Glomerular endothelial cell (primary cell): ENCODE measurements around a stretch of chr1.

DNA sequence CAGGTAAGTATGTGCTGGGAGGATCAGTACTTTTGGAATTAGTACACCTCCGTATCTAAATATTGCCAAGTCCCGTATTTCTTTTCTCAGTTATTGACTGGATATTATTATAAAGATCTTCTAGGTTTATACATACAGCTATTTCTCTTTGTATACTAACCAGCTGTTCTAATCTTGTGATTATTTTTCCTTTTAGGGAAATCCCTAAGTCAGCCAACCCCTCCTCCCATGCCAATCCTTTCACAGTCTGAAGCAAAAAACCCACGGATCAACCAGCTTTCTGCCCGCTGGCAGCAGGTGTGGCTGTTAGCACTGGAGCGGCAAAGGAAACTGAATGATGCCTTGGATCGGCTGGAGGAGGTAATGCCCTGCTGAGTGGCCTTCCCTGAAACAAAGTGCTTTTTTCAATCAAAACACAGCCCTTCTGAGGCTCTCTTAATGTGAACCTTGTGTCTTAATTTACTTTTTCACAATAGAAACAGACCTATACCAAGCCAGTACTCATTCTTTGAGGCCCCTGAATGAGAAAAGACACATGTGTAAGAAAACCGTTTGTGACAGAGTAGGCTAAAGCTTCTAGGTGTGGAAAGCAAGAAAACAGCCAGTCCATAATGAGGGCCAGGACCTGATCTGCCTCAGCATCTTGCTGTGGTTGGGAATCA, 32.4 kb upstream of the BMP8A start:
- RAMPAGE, long total RNA: no peak

DNA sequence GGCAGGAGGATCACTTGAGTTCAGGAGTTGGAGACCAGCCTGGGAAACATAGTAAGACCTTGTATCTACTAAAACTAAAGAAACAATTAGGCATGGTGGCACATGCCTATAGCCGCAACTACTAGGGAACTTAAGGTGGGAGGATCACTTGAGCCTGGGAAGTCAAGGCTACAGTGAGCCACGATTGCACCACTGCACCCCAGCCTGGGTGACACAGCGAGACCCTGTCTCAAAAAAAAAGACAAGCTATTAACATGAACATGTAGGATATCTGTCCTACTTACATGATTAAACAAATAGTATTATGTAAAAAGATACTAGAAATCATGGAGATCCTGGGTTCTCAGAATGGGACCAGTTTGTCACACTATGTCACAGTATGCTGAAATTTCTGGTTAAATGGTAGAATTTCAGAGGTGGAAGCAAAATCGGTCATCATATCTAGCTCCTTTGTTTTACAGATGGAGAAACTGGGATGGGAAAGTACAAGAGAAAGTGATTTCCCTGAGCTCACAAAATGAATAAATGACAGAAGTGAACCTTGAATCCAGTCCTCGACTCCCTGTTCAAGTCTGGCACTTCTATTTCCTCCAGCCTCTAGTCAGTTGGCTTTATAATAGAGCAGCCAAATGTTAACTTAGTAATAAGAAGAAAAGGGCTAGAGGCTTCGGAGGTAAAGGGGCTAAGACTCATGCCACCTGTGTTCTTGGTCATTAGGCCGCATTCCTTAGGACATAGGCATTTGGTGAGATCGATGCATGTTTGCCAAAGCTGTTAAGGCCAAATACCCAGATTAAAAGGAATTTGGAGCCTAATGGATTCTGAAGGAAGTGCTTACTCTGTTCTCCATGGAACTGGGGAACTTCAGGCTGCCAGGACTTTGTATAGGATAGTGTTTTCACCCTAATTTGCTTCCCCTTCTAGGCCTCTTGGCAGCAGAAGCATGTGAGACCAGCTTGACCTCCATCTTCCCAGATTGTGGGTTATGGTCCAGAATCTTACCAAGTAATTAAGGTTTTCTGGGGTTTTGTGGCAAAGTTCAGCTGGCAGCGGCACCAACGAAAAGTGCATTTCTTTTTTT, 3.9 kb upstream of the BMP8A start:
- RAMPAGE, long total RNA: no peak

DNA sequence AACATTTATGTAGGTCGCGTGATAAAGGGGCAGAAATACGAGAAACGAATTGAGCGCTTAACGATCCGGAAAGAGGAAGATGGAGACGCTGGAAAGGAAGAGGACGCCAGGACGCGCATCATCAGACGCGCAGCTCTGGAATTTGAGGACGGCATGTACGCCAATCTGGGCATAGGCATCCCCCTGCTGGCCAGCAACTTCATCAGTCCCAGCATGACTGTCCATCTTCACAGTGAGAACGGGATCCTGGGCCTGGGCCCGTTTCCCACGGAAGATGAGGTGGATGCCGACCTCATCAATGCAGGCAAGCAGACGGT, 24.2 kb downstream of the BMP8A start:
- RAMPAGE, long total RNA: no peak

GRCh38 chr1:39609465-39610458, 29.7 kb downstream of the HEYL start:
- RAMPAGE, long total RNA: no peak

- RAMPAGE, long total RNA: no peak
Measured at GRCh38 chr1:39819419-39820012, 30.9 kb upstream of the BMP8B start.

DNA sequence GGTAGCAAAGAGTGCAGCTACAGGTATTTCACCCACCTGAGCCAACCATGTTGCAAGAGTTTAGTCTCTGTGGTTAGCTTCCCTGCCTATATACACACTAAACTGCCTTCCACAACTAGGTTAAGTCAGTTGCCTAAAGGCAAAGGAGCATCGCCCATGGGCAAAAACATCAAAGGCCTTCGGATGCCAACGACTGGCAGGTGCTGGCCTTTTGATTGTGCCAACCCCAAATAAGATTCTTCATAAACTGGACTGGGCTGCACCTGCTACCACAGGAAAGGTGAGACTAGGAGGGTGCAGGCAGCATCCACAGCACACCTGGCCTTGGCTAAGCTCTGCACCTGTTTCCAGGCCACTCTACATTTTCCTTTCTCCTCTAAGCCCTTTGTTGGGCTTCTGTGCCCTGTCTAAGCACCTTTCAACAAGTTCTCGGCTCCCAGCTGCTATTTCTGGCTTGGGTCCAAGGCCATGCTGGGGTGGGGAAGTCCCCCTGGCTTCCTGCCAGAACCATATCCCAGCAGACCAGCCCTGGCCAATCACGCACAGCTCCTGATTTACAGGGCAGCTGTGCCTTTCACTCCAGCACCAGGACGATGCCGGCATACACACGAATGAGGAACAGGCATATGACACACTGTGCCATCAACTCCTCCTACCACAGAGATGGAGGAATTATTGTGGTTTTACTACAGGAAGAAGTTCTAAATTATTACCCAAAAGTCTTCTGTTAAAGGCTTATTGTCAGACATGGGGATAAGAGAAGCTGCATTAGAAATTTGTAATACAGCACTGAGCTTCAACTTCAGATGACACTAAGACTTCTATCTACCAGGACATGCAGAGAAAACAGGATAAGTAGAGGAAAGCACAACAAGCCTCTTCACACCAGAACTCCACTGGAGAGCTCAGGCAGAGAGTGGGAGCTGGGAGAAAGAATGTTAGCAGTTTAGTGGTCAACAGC, 37.7 kb downstream of the TRIT1 start:
- RAMPAGE, long total RNA: no peak

GRCh38 chr1:39877356-39878033, 5.8 kb downstream of the TRIT1 start:
- RAMPAGE, long total RNA: no peak

- RAMPAGE, long total RNA: no peak
Measured at GRCh38 chr1:39955765-39956560, 1.0 kb downstream of the MFSD2A start.

- RAMPAGE, long total RNA: no peak
Measured at GRCh38 chr1:39981887-39982345, 27.0 kb downstream of the MFSD2A start.

- RAMPAGE, long total RNA: no peak
Measured at GRCh38 chr1:40094546-40094981, 2.5 kb downstream of the PPT1 start.

DNA sequence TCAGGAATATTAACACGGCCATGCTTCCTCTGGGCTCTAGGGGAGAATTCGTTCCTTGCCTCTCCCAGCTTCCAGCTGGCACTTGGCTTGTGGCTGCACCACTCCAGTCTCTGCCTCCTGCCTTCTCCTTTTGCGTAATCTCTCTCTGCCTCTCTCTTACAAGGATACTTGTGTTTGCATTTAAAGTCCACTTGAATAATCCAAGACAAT, 21.1 kb upstream of the RLF start:
- RAMPAGE, long total RNA: no peak

DNA sequence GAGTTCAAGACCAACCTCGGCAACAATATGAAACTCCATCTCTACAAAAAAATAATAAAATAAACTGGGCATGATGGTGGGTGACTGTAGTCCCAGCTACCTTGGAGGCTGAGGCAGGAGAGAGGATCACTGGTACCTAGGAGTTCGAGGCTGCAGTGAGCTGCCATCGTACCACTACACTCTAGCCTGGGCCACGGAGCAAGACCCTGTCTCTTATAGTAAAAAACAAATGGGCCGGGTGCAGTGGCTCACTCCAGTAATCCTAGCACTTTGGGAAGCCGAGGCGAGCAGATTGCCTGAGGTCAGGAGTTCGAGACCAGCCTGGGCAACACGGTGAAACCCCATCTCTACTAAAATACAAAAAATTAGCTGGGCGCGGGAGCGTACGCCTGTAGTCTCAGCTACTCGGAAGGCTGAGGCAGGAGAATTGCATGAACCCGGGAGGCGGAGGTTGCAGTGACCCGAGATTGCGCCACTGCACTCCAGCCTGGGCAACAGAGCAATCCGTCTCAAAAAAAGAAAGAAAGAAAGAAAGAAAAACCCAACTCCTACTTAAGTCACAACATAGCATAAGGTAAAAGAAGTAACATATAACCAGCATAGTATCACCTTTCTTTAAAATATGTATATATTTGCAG, 30.4 kb upstream of the TMCO2 start:
- RAMPAGE, long total RNA: no peak

GRCh38 chr1:40254975-40255782, 2.9 kb upstream of the ZMPSTE24 start:
- RAMPAGE, long total RNA: no peak

DNA sequence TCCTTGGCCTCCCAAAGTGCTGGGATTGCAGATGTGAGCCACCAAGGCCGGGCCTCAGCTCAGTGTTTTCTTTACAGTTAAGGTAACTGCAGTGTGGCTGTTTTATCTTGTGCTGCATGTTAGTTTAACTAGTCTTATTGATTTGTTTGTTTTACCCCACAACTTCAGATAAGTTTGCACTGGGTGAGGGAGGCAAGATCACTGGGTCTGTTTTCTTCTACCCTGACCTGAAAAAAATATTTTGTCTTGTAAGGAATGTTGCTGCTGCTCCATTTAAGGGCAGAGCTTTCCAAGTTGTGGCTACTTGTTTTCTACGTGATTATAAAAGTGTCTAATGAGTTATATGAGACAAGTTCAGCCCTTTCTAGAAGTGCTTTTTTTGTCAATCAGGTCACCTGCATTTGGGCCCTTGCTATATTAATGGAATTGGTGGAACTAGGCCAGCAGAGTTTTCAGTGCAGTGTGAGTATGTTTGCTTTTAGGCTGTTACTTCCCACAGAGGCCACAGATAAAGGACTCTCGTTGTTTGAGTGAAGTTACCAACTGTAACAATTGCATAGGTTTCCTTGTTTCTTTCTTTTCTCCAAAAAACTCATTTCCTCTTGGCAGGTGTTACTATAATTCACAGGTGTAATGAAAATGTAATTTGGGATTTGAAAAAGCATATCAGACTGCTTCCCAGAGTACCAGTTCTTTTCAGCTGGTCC, 10.8 kb downstream of the SMAP2 start:
- RAMPAGE, long total RNA: no peak

GRCh38 chr1:40406423-40407036, 33.0 kb downstream of the SMAP2 start:
- RAMPAGE, long total RNA: no peak

DNA sequence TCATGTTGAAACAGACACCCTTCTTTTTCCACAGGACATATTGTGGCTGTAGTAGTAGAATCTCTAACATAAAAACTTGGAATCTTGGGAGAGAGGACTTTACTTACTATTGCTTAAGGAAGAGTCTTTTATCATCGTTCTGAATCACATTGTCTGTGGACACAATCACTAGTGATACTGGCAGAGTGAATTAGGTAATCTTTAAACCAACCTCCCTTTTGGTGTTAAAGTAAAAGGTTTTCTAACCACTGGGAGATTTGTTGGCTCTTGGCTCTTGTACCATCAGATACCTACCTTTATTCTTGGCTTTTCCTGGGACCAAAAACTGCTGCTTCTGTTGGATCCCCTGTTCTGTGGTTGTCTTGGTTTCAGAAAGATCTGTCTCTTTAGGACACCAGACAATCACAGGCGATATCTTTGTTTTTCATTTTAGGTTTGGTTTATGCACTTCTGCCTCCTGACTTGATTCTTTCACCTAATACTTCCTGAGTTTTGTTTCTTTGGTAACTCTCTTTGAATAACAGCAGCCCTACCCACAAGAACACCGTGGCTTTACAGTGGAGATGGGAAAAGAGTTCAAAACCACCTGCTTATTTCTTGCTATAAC, 36.6 kb upstream of the ZFP69B start:
- RAMPAGE, long total RNA: no peak

DNA sequence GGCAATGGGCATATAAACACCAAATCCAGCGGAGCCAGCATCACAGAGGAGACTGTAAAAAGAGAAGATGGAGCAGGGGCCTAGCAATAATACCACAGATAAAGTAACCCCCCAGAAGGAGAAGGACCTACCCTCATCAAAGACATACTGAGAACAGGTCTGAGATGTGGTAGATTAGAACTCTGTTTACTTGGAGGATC, 32.9 kb upstream of the ZFP69B start:
- RAMPAGE, long total RNA: no peak

DNA sequence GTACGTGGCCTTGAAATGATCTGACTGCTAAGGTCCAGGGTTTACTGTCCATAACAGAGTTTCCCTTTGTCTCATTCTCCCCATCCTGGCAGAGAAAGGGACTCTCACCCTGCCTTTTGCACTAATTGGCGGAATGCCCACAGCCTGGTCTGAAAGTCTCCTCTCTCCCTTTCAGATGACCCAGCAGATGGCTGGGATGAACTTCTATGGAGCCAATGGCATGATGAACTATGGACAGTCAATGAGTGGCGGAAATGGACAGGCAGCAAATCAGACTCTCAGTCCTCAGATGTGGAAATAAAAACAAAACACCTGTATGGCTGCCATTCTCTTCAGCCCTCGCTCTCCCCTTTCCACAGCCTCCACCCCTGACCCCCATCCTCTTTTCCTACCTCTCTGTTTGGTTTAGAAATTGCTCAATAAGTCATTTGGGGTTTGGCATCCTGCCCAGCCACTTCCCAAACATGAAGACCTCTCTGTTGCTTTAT, 28.4 kb upstream of the ZFP69B start:
- RAMPAGE, long total RNA: no peak

DNA sequence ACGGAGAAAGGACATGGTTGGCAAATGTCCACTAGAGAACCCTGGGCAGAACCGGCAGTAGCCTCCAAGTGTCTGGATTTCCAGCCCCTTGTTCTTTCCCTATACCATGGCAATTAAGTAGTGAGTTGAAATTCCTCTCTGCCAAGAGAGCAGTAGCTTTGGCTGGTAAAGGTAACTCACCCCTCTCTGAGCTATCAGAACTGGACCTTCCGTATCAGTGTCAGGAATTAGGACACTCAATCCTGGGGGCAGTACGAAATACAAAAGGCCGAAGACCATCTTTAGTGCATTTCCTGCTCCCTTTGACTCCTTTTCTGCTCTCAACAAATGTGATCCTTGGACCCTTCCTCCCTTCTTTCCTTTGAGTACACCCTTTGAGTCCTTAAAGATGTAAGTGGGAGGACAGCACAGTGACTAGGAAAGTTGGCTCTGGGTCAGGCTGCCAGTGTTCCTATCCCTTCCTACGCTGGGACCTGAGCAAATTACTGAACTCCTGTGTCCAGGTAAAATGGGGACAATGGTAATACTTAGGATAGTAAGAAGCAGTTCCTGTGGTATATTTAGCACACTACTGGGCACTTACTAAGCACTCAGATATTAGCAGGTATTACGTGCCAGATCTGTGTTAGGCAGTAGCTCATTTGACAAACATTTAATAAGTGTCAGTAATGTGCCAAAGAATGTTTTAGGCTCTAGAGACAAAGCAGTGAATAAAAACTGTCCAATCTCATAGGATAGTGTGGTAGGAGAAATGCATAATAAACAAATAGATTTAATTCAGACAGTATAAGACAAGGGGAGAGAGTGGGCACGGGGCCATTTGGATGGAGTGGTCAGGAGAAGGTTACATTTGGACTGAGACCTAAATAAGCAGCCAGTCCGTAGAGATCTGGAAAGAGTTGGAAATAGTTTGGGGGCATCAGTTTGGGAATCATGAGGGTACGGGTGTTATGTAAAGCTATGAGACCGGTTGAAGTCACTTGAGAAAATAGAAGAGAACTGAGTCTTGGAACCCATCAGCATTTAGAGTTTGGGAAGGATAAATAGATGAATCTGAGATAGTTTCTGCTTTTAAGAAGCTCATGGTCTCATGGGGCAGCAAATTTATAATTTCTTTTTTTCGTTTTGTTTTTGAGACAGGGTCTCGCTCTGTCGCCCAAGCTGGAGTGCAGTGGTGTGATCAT, 26.3 kb upstream of the ZFP69B start:
- RAMPAGE, long total RNA: no peak

DNA sequence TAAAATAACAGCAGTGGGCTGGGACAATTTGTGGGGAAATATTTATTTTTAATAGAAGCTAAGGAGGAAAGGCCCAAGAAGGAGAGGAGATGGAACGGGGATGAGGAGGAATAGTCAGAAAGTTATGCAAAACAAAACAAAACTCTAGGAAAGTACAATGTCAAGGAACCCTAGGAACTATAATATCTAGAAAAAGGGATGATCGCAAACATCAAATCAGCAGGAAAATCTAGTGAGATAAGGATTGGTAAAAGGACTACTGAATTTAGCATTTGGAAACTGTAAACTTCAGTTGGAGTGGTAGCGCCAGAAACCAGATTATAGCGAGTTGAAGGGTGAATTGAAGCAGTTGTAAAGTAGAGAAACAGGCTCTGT, 23.7 kb upstream of the ZFP69B start:
- RAMPAGE, long total RNA: no peak